Parotid gland (tissue), 1 donor: ENCODE data around the genes FLRT1, VEGFB, GPR137, ESRRA and NRXN2.

- PRO-cap: no peak
These were observed 30.3 kb downstream of the MARK2 start for GRCh38 chr11:63869024-63869721.

DNA sequence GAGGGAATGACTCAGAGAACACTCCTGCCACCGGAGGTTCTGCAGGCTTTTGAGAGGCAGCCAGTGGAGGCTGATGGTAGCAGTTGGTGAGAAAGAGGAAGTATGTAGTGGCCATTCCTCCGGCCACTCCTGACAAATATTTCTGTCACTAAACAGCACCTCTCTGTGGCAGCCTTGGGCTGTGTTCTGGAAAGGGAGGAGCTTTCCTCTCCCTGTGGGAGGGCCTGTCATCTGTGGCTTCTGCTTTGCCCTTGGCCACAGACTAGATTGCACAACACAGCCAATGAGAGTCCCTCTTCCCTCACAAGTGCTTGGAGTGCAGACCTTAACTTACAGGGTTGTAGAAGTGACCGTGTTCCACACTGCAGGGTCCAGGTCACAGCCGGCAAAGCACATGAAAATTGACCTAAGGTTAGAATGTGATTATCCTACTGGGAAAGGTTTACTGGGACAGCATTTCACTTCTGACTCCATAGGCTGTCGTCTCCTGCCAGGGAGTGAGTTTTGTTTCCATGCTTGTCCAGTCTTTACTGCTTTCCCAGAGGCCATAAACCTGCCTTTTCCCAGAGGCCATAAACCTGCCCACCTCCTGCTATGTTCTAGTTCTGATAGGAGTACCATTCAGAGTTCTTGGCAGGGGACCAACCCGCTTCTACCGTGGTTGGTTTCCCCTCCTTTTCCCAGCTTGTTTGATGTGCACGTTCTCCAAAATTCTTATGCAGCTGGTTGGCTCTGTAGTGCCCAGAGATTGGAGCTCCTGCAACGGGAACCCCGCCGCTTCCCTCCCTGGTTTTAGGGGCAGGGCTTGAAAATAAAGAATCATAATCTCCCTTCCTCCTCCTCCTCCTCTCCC, 33.3 kb downstream of the MARK2 start:
- PRO-cap: no peak

DNA sequence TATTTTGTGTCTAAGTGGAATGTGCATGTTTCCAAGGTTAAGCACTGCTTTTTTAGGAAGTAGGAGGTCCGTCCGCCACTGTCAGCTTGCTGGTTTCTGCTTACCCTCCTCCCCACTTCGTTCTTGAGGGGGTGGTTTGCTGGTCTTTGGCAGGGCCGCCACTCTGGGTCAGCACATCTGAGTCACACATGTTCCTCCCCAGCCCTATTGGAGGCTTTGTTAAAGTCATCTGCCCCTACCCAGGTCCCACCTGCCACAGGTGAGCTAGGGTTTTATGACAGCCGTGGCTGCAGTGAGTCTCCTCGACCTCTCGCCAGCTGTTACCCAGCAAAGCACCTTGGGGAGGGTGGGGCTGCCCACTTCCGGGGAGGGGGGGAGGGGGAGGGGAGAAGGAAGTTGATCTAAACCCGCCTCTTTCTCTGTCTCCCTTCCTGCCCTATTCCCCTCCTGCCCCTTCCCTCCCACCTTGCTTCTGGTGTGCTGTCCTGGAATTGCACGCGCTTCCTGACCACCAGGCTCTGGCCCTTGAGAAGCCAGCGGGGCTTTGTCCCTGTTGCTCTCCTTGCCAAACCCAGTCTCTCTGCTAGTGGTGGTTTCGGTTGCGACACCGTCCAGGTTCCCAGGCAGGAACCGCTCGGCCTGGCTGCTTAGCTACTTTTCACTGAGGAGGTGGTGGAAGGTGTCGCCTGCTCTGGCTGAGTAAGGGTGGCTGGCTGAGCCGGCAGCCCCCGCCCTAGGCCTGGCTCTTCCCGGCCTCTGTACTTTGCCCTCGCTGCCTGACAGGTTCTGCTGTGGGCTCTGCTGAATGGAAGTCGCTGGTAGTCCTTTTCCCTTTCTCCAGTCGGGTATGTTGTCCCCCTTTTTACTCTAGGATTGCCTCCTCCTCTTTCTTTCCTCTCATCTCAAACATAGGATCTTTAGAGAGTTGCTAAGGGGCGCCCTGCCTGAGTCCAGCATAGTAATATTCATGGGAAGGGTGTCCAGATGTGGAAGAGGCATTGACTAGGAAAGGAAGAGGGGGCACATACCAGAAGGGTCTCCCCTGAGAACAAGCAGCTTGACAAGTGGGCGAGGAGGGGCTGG, 28.5 kb downstream of the RCOR2 start:
- PRO-cap: unidirectional peak, minus-strand start at position 326 of the sequence

- PRO-cap: no peak
These were observed 4.8 kb downstream of the OTUB1 start for GRCh38 chr11:63991083-63991301.

DNA sequence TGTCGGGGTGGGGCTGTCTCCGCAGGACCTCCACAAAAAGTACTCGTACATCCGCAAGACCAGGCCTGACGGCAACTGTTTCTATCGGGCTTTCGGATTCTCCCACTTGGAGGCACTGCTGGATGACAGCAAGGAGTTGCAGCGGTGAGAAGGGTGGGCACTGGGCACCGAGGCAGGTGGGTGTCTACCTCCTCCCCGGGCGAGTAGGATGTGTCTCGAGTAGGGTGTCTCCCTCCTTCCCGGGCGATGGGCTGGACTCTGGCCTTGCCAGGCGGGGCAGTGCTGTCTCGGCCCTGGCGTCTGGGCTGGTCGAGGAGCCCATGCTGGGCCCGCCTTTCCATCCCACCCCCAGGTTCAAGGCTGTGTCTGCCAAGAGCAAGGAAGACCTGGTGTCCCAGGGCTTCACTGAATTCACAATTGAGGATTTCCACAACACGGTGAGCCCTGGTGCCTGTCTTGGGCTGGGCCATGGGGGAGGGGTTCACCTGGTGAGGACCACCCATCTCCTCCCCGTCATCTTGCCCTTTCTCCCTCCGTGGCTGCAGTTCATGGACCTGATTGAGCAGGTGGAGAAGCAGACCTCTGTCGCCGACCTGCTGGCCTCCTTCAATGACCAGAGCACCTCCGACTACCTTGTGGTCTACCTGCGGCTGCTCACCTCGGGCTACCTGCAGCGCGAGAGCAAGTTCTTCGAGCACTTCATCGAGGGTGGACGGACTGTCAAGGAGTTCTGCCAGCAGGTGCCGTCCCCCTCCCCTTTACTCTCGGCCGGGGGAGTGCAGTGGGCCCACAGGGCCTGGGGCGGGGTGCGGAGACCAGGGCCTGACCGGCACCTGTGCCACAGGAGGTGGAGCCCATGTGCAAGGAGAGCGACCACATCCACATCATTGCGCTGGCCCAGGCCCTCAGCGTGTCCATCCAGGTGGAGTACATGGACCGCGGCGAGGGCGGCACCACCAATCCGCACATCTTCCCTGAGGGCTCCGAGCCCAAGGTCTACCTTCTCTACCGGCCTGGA, 10.6 kb downstream of the OTUB1 start:
- PRO-cap: no peak

DNA sequence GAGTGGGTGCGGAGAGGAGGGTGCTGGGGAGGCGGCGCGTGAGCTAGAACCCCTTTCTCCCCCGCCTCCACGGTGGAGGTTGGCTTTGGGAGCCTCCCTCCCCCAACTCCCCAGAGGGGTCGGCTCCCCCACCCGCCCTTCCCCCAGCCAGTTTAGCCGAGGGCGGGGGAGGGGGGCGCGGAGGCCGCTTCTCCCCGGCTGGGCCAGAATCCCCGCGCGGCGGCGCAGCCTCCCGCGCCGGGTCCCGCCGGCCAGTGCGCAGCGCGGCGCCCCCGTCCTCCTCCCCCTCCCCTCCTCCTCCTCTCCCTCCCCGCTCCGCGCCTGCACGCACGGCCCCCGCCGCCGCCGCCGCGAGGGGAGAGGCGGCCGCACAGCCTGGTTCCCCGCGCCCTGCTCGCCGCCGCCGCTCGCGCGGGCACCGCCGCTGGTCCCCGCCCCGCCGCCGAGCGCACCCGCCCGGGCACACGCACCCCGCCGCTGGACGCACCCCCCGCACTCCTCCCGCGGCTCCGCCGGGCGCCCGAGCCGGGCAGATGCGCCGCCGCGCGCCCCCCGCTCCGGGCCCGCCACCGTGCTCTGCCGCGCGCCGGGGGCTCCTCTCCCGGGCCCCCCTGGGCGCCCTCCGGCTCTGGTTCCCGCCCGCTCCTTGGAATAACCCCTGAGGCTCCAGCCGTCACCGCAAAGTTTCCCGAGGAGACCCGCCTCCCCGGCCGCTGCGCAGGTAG, at the start of gene FLRT1:
Gene FLRT1 (plus strand): TSS at position 493 of the 725 bp plus-strand sequence.
- PRO-cap: no peak

- PRO-cap: no peak
These were observed 24.8 kb downstream of the FLRT1 start for GRCh38 chr11:64060459-64061059.

GRCh38 chr11:64220466-64221277, 5.3 kb downstream of the TRPT1 start:
- PRO-cap: no peak

DNA sequence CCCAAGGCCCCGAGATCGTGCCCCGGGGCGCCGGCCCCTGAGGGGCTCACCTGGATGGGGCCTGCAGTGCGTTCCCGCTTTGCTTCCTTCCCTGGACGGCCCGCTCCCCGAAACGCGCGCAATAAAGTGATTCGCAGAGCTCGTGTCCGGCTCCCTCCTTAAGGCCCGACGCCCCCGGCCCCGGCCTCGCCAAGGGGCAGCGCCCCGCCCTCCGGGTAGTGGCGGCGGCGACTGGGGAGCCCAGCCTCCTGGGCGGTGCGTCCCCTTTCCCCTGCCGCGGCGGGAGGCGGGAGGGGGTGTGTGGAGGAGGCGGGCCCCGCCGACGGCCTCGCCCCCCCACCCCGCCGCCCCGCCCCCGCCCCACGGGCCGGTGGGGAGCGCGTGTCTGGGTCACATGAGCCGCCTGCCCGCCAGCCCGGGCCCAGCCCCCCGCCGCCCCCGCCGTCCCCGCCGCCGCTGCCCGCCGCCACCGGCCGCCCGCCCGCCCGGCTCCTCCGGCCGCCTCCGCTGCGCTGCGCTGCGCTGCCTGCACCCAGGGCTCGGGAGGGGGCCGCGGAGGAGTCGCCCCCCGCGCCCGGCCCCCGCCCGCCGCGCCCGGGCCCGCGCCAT, at the start of gene VEGFB:
Gene VEGFB (plus strand): TSS at position 441 of the 609 bp plus-strand sequence.
- PRO-cap: bidirectional peak, plus-strand start at position 373 of the sequence, minus-strand start at position 266 of the sequence

DNA sequence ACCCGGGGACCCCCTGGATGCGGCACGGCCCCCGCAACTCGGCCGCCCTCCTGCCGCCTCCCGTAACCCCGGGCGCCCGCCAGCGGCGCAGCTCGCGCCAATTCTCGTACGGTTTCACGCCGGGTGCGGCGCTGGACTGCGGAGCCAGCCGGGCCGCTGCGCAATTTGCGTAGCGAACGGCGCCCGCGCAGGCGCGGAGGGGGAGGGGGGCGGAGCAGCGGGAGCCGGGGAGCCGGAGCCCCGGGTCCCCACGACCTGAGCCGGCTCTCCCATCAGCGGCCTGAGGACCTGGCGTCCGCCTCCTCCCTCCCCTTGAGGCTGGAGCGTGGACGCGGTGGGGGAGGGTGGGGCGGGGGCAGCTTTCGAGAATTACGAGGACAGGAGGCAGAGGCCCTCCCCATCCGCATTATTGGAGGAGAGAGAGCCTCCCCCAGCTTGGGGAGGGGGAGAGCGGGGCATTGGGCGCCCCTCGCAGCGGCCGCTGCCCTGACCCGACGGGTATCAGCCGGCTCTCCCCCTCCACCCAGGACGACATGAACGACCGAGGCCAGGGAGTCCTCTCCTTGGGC, at the start of gene GPR137:
Gene GPR137 (plus strand): TSS at position 212 of the 569 bp plus-strand sequence.
- PRO-cap: bidirectional peak, plus-strand start at position 212 of the sequence, minus-strand start at position 63 of the sequence

DNA sequence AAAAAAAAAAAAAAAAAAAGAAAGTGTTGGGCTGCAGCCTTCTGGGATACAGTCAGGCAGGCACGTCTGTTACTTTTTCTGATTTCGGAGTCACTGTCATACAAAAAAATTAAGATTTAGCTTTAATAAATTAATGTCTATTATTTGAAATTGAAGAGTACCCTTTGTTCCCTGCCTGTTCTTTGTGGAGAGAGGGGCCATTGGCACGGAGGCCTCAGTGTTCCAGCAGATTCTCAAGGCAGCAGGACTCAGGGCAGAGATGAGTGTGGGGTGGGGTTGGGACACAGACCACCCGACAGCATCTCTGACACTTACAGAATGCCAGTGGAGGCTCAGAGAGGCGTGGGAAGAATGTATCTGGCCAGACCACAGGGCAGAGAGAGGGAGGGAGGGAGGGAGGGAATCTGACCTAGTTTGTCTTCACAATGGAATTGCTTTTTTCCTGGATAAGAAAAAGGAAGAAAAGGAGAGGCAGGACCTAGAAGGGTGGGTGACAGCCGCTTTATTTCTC, 3.5 kb downstream of the KCNK4 start:
- PRO-cap: no peak

DNA sequence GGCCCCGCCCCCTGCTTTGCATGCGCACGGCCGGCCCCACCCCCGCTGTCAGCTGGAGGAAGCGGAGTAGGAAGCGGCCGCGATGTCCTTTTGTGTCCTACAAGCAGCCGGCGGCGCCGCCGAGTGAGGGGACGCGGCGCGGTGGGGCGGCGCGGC, at the start of gene ESRRA:
Gene ESRRA (plus strand): TSS at position 48 of the 156 bp plus-strand sequence.
- PRO-cap: bidirectional peak, plus-strand start at position 48 of the sequence, minus-strand start outside the sequence

- PRO-cap: no peak
These were observed 656 bp downstream of the ESRRA start for GRCh38 chr11:64305633-64306726.

- PRO-cap: no peak
These were observed 5.9 kb downstream of the PRDX5 start for GRCh38 chr11:64323613-64324339.

DNA sequence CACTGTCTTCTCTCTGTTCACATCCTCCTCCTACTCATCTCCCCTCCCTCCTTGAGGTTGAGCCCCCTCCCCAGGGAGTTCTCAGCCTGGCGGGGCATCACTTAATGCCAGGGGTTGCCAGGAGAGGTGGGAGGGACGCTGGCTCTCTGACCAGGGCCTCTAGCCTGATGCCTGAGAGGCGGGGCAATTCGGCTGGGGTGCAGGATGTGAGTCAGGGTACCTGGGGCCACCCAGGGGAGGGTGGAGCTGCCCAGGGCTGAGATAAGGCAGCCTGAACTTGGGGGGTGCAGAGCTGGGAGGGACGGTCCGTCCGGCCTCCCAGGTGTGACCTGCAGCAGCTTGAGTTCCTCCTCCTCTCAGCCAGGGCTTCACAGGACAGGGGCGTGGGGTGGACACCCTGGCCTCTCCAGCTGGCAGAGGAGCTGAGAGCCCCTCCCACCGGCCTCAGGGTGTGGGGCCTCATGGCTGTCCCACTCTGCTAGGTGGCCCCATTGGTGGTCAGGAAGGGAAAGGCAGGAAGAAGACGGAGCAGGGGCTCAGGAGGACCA, 1.1 kb upstream of the RPS6KA4 start:
- PRO-cap: no peak

- PRO-cap: no peak
These were observed at the start of gene NRXN2 for GRCh38 chr11:64723098-64723917. TSS of gene NRXN2 (minus strand) at chr11:64723197.

GRCh38 chr11:64765215-64766248, 5.8 kb upstream of the PYGM start:
- PRO-cap: no peak

DNA sequence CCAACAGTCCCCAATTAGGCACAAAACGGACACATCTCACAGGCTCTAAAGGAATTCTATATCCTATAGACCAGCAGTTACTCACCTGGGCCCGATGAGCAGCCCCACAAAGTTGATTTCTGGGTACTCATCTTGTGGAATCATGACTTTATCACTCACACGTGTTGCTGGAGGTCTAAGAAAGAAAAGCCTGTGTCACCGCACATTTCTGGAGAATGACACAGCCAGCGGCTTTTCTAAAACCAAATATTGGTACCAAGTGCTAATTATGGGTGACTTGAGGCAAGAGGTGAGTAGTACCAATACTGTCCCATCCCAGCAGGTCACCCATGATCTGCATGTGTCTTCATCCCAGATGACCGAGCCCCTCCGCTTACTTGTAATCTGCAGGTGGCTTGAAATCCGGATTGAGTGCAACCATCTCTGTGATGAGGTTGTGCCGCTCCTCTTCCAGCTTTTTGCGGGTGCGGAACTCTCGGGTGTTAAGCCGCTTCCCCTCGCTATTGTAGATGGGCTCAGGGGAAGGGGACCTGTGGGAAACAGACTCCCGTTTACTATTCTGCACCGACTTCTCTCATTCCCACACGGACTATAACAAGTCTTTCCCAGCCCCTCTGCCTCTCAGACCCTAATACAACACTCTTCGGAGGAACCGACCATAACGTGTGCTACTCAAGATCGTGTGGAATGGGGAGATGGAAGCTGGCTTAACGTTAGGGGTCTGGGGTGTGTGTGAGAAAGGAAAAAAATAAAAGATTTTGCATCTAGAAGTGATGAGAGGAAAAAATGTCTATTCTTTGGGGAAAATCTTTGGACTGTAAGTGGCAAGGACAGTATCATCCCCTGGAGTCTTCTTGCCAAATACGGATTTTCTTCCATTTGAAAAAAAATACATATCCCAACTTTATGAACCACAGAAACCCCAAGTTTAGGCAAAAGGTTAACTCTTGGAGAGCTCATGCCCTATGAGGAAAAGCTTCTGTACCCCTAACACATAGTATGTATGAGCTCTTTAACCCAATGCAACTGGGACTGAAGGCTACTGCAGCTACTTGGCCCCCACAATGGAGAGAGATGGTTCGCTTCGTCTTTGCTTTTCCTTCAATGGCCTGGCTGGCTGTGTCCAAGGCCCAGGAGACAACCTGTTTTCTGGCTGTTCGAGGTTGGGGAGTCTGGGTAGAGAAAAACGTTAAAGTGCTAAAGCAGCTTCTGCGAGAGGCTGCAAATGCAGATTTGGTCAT, 8.0 kb downstream of the SF1 start:
- PRO-cap: no peak

DNA sequence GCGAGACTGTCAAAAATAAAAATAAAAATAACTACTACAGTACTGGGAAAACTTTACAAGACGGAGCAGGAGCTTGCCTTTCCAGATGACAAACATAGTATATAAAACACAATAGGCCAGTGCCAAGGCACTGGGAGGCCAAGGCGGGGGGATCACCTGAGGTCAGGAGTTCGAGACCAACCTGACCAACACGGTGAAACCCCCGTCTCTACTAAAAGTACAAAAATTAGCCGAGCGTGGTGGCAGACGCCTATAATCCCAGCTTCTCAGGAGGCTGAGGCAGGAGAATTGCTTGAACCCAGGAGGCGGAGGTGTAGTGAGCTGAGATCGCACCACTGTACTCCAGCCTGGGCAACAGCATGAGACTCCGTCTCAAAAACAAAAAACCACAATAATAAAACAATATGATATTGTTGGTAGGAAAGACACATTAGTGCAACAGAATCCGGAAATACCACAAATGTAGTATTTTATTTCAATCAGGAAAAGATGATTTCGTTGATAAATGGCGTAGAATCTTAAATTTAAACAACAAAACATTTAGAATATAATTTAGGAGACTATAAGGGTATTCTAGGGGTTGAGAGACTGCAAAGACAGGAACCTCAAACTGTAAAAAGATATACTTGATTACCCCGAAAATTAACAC, 1.5 kb upstream of the SF1 start:
- PRO-cap: no peak

- PRO-cap: no peak
These were observed 15.5 kb downstream of the EHD1 start for GRCh38 chr11:64862626-64863655.